Non-pigmented ciliary epithelial cell (primary cell): Measurements from ENCODE around the gene H4C1.

GRCh38 chr6:24932174-24932718, 3.5 kb downstream of the RIPOR2 start:
- RRBS = no CpG with 5 or more reads among the region's 2 CpGs

- RRBS = no CpG with 5 or more reads among the region's 1 CpG
These were observed 127.3 kb upstream of the SCGN start for GRCh38 chr6:25524623-25525139.

DNA sequence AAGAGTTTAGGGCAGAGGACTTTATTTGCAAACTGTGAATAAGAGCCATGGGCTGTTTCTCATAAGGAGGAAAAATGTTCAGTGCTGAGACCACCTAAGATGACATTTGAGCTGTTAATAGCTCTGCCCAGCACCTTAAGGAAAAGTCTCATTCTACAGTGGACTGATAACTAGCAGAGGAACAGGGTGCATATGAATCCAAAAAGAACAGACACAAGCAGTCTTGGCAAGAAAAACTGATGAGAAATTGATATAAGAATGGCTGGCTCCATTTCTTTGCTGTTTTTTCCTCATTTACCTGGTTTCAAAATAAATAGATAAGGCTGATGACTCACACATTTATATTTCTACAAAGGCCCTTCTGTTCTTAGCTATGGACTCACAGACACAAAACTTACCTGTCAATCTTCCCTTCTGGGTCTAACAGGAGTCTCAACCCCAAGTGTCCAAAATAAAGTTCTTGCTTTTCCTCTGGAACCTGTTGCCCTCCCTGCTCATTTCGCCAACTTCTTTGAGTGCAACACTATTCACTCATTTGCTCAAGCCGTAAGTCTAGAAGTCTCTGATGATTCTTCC, 888 bp downstream of the SLC17A4 start:
- RRBS = no CpG with 5 or more reads among the region's 2 CpGs

DNA sequence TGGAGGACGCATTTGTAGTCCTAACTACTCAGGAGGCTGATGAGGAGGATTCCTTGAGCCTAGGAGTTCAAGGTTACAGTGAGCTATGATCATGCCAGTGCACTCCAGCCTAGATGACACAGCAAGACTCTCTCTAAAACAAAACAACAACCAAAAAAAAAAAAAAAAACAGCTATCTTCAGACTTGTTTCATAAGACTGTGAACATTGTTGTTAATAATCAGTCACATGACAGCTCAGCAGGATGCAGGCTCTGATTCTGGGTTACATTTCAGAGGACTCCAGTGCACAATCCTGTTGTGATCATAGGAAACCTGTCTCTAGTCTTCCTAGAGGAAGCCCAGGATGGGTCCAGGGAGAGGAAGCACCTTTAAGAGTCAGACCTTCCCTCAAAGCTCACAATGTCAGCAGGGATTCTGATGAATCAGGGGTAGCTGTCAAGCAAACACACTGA, 2.2 kb upstream of the SLC17A3 start:
- RRBS = no CpG with 5 or more reads among the region's 1 CpG

- RRBS = no CpG with 5 or more reads among the region's 2 CpGs
These were observed 16.8 kb downstream of the SLC17A2 start for GRCh38 chr6:25913699-25914116.

- RRBS = no CpG with 5 or more reads among the region's 60 CpGs
These were observed at the start of gene H4C1 for GRCh38 chr6:26021034-26021993. TSS of gene H4C1 (plus strand) at chr6:26021649.

- RRBS = no CpG with 5 or more reads among the region's 1 CpG
These were observed 1.1 kb downstream of the H3C2 start for GRCh38 chr6:26030908-26031145.

- RRBS = no CpG with 5 or more reads among the region's 5 CpGs
These were observed 1.8 kb downstream of the H1-2 start for GRCh38 chr6:26054387-26054855.

DNA sequence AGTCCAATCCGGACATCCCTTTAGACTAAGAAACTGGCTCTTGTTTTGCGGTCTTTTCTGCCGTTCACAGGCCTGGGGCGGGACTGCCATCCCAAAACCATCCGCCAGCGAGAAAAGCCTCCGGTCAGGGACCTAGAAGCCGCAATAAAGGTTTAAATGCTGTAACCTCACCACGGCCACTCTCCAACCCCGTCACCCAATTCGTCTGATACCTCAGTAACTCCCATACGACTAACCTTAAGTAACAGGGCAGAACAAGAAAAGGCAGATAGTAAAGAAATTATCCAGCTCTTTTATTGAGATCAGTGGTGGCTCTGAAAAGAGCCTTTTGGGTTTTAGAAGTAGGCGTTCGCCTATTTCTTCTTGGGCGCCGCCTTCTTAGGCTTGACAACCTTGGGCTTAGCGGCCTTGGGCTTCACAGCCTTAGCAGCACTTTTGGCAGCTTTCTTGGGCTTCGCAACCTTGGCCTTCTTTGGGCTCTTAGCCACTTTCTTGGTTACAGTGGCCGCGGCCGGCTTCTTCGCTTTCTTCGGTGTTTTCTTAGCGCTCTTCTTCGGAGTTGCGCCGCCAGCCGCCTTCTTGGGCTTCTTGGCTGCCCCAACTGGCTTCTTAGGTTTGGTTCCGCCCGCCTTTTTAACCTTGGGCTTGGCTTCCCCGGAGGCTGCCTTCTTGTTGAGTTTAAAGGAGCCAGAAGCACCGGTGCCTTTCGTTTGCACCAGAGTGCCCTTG, 672 bp downstream of the H1-2 start:
- RRBS = 2% methylated on average over 4 of the region's 33 CpGs

DNA sequence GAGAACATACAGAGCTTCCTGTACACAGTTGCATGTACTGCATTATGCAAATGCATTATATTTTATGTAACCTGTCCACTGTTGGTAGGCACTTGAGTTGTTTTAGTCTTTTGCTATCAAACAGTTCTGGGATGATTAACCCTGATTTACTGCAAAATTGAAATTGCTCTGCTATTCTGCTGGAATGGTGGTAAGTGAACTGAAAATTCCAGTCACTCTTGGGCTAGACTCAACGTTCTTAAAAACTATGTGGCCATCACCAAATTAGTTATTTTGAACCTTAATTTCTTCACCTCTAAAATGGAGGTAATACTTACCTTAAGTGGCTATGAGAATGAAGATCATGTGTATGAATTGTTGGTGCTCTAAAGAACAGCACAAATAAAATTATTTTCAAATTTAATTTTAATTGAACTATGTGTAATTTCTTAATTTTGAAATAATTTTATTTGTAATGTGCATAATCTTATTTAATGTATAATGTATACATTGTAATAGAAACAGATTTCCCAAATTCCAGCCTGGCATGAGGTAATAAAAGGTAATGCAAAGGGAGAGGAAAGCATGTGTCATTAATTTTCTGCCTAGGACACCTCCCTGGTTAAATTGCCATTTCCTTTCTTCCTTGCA, 14.7 kb downstream of the H2AC6 start:
- RRBS = no CpG with 5 or more reads among the region's 1 CpG

DNA sequence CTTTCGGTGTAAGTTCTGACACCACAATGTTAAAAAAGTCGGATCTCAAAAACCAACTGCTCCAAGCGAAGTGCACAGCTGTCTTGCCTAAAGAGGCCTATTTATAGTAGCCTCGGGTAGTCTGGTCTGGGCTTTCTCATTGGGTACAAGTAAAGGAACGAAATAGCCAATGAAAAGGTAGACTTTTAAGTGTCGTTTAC, 206 bp upstream of the H2BC5 start:
- RRBS = no CpG with 5 or more reads among the region's 6 CpGs

DNA sequence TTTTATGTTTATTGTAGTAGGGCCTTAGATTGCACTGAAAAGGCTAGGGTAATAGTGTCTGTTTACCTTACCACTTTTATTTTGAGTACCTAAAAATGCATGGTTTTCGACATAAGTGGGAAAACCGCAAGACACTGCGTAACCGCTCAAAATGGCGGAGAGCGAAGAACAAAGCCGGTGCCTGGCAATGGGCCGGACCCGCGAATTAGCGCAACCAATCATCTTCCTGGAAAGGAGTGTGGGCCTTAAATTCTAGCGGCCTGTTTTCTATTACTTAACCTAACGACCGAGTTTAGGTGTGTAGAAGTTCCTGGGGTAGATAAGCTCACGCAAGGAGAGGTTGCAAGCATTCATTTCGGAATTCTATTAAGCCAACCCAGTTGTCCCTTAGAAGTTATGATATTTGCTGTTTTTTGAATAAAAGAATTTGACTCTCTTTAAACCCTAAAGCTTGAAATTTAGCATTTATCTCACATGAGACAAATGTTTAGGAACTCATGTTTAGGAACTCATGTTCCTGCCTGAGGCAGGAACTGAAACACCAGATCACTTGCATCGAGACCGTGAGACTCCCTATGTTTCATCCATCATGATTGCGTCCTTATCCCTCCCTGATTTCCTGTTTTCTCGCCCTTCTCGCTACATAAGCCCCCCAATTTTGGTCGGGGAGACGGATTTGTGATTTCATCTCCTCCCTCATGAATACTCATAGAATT, 931 bp downstream of the H4C5 start:
- RRBS = no CpG with 5 or more reads among the region's 23 CpGs

DNA sequence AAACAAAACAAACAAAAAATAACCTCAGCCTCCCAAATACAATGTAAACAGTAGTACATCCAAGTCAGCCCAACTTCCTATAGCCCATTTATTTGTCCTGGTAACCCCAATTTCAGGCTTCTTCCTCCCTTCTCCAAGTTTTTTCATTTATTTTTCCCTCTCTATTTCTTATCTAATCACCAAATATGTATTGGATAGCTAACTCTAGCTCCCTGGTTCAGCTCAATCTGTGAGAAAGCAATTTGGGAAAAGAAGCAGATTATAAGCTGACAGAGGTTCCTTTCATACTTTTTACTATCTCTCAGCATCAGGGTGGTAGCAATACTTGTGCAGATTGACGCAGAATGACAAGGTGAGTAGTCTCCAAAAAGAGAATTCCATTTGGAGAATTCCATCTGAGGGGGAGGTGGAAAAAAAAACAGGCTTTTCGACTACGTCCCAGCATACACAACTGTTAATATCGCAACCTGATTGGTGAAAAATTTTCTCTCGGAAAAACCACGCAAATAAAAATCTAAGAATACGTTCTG, 2.3 kb downstream of the H1-3 start:
- RRBS = no CpG with 5 or more reads among the region's 7 CpGs

DNA sequence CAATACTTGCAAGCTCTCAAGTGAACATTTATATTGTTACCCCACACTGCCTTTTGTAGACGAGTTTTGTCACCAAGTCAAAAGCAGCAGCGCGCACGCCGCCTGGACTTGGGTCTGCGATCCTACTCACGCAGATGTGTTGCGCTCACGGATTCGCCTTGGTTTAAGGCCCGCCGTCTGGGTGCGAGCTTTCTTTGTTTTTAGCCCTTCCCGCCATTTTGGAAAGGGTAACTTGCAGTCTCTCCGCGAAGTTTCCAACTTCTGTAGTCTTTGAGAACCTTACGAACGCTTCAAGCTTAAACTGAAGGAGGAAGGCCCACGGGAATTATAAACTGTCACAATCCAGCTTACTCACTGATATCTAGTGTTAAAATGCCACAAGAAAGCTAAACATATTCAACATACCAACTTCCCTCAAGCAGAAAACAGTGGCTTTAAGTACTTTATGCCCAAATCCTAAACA, 764 bp downstream of the H4C8 start:
- RRBS = no CpG with 5 or more reads among the region's 19 CpGs

GRCh38 chr6:26312745-26313519, 27.6 kb upstream of the H4C8 start:
- RRBS = no CpG with 5 or more reads among the region's 26 CpGs

- RRBS = no CpG with 5 or more reads among the region's 12 CpGs
These were observed 34.8 kb upstream of the BTN3A2 start for GRCh38 chr6:26330075-26330670.

DNA sequence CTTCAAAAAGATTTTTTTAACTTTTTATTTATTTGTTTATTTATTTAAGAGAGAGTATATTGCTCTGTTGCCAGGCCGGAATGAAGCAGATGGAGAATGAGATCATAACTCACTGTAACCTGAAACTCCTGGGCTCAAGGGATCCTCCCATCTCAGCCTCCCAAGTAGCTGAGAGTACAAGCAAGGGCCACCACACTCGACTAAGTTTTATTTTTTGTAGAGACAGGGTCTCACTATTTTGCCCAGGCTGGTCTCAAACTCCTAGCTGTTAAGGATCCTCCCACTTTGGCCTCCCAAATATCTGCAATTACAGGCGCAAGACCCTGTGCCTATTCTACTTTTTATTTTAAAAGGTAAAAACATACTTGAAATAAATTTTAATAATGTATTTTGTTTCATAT, 1.2 kb downstream of the BTN2A2 start:
- RRBS = no CpG with 5 or more reads among the region's 3 CpGs

GRCh38 chr6:26407496-26408097, 5.5 kb downstream of the BTN3A1 start:
- RRBS = no CpG with 5 or more reads among the region's 6 CpGs

DNA sequence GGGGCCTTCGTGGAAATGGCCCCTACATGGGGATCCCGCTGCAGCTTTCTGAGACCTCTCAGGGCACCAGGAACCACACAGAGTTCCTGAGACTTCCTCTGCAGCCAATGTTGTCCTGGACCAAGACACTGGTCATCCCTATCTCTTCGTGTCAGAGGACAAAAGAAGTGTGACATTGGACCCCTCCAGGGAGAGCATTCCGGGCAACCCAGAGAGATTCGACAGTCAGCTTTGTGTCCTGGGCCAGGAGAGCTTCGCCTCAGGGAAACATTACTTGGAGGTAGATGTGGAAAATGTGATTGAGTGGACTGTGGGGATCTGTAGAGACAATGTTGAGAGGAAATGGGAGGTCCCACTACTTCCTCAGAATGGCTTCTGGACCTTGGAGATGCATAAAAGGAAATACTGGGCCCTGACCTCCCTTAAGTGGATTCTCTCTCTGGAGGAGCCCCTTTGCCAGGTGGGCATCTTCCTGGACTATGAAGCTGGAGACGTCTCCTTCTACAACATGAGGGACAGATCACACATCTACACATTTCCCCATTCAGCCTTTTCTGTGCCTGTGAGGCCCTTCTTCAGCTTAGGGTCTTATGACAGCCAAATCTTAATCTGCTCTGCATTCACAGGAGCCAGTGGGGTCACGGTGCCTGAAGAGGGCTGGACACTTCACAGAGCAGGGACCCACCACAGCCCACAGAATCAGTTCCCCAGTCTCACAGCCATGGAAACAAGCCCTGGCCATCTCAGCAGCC, 9.5 kb upstream of the BTN3A3 start:
- RRBS = no CpG with 5 or more reads among the region's 8 CpGs